ENCODE measurements around a stretch of chr12.

DNA sequence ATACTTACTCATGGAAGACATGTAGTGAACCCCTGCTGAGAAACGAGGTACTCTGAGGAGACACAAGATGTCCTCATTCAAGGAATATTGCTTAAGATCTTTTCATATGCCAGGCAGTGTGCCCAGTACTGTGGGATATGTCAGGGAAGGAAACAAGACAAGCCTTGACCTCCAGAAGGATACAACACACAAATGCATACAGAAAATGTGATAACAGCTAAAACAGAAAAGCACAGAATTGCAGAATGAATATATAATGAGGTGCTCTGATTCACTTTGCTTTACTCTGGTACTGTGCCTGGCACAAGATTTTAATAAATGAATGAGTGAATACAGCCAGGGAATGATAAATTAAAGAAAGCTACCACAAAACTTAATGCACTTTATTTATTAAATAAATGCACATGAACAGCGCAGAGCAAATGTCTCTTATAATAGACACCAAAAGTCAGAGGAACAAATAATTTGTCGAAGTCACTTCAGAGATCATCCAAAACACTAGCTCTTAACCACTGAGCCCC, 75.7 kb downstream of the TMTC1 start:
- PRO-cap = no peak

DNA sequence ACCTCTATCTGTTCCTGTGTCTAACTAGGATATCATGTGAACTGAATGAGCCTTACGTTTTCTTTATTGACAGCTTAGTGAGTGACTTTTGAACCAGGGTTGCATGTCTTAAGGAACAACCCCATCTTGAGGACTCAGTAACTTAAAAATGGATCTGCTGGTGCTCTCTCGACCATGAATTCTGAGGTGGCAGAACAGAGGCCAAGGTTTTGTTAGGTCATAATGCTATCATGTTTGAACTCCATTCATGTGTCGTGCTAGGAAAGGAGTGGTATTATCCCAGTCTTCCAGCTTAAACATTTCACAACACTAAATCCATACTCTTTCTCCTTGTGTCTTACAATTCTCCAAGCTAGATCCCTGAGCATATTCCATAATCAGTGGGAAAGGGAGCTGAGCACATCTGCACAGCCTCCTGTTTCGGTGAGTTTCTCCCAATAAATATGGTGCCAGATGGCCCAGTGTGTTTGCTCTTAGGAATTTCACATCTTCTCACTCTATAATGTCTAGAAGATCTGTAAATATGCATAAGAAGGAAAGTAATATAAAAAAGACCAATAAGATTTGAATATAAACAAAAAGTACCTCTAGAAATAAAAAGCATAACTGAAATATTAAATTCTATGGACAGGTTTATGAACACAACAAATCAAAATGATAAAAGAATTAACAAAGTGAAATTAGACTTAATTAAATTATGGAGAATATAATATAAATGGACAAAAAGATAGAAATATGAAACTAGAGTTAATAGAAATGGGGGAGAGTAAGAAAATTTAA, 63.6 kb downstream of the TMTC1 start:
- PRO-cap = no peak

DNA sequence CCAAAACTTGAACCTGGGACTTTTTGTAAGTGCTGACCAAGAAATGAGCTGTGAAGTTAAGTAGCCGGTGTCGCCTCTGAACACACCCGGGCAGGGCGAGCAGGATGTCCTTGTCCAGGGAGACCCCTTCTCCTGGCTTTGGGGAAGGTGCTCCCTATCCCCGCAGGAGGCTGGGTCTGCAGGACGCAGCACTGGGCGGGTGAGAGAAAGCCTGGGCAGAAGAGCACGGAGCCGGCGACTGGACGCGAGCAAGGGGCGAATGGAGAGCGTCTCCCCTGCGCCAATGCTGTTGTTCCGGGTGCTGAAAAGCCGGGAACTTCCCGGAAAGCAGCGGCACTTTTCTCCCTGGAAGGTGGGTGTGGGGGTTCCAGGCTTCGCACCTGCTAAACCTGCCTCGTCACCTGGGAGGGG, 417.0 kb upstream of the TMTC1 start:
- PRO-cap = no peak

- PRO-cap = no peak
These were observed 29.4 kb upstream of the SINHCAF start for GRCh38 chr12:31355410-31355774.

DNA sequence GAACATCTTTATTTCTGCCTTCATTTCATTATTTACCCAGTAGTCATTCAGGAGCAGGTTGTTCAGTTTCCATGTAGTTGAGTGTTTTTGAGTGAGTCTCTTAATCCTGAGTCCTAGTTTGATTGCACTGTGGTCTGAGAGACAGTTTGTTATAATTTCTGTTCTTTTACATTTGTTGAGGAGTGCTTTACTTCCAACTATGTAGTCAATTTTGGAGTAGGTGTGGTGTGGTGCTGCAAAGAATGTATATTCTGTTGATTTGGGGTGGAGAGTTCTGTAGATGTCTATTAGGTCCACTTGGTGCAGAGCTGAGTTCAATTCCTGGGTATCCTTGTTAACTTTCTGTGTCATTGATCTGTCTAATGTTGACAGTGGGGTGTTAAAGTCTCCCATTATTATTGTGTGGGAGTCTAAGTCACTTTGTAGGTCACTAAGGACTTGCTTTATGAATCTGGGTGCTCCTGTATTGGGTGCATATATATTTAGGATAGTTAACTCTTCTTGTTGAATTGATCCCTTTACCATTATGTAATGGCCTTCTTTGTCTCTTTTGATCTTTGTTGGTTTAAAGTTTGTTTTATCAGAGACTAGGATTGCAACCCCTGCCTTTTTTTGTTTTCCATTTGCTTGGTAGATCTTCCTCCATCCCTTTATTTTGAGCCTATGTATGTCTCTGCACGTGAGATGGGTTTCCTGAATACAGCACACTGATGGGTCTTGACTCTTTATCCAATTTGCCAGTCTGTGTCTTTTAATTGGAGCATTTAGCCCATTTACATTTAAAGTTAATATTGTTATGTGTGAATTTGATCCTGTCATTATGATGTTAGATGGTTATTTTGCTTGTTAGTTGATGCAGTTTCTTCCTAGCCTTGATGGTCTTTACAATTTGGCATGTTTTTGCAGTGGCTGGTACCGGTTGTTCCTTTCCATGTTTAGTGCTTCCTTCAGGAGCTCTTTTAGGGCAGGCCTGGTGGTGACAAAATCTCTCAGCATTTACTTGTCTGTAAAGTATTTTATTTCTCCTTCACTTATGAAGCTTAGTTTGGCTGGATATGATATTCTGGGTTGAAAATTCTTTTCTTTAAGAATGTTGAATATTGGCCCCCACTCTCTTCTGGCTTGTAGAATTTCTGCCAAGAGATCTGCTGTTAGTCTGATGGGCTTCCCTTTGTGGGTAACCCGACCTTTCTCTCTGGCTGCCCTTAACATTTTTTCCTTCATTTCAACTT, 37.2 kb downstream of the DENND5B start:
- PRO-cap = no peak

- PRO-cap = no peak
These were observed 2.8 kb downstream of the DENND5B start for GRCh38 chr12:31587896-31588743.

DNA sequence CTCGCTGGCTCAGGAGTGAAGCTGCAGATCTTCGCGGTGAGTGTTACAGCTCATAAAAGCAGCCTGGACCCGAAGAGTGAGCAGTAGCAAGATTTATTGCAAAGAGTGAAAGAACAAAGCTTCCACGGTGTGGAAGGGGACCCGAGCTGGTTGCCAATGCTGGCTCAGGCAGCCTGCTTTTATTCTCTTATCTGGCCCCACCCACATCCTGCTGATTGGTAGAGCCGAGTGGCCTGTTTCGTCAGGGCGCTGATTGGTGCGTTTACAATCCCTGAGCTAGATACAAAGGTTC, 12.7 kb upstream of the H3-5 start:
- PRO-cap = no peak

GRCh38 chr12:31832980-31833541, 41.0 kb upstream of the H3-5 start:
- PRO-cap = no peak

DNA sequence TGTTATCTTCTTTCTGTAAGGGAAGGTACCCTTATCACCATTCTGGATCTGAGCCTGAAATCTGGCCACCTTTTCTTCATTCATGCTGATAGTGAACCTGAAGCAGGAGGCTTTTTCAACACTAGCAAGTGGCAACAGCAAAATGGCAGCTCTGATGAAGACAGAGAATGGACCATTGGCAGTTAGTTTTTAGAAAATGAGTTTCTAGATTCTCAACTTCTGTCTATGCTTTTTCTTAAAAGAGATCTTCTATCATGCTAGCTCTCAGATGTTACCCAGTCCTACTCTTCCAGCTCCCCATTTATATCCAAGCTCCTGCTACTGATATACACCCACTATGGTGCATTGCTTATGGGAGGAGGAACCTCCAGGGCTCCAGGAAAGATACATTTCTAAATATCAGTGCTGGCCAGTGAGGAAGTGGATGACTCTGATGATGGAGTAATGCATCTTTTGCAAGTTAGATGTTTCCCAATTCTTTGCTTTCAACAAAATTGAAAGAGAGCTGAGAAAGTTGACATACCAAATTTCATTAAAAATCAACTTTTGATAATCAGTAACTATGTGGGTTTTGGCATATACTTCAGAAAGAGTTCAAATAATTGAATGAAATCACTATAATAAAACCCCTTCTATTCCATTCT, 61.3 kb upstream of the H3-5 start:
- PRO-cap = no peak

GRCh38 chr12:31959970-31960570, 855 bp downstream of the RESF1 start:
- PRO-cap = no peak

DNA sequence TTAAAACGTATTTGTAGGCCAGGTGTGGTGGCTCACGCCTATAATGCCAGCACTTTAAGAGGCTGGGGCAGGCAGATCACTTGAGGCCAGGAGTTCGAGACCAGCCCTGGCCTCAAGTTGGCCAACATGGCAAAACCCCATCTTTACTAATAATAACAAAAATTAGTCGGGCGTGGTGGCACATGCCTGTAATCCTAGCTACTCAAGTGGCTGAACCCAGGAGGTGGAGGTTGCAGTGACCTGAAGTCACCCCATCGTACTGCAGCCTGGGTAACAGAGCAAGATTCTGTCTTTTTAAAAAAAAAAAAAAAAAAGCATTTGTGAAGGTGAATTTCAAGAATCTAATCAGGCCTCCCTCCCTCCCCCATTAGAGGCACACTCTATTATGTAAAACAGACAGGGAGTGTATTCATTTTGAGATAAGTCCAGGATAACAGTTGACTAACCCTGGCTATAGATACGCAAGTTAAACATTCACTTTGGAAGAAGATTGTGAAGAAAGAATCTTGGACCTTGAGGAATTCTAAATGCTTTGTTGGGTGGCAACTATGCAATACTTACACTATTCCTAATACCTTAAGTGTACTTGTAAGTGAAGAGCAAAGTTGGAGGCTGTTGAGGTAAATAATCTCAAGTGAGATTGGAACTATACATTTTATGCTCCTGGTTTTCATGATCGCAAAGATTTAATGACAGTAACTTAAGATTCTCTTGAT, 2.9 kb downstream of the RESF1 start:
- PRO-cap = no peak

DNA sequence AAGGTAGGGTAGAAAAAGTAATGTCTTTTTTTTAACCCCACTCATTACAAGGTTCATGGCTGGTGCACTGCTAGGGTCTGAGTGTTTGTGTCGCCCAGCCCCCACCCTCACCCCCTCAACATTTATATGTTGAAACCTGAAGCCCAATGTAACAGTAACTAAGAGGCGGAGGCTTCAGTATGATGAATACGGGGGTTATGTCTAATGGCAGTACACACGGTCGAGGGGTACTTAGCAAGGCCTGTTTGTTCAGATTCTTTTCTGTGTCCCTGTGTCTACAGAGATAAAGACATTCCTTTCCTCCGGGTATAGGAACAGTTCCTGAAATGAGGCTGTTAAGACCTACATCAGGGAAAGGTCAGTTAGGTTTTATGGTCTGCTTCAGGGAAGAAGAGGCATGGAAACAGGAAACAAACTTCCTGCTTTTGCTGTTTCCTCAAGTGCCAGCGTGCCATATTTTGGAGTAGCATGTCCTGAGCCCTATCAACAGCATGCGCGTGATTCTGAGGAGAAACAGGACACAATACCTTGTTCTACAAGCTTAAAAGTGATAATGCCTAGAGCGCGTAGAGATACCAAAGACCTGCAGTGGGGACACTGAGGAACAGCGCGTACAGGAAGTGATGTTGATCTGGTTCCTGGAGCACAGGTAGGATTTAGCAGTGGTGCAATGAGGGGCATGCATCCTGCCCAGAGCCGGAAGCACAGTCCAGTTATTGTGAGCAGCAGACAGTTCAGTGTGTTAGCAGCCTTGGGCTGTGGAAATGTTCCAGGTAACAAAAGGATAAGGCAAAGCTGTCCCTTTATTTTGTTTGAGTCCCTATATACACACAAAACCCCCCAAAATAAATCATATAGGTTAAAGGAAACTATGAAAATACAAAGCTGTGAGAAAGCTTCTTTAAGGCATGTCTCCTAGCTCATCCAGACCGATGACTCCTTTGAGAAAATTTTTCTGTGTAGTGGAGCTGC, 47.2 kb downstream of the FGD4 start:
- PRO-cap = no peak

DNA sequence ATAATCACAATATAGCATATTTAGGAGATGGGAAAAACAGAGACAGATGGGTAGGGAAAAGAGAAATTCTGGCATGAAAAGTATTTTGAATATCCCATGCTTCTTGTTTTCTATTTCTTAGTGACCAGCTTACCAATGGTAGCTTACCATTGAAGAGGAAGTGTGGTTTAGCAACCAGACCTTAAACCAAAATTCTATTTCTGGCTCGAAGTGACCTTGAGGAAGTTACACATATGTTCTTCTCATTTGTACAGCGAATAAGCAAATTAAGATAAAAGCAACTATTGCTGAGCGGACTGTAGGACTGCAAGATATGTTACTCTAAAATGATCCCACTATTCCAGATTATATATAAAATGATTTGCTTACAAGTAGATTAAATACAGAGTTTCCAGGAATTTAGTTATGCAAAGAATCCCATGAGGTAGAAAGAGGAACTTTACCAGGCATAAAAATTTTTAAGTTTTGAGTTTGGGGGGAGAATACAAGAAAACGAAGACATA, 82.9 kb downstream of the FGD4 start:
- PRO-cap = no peak

DNA sequence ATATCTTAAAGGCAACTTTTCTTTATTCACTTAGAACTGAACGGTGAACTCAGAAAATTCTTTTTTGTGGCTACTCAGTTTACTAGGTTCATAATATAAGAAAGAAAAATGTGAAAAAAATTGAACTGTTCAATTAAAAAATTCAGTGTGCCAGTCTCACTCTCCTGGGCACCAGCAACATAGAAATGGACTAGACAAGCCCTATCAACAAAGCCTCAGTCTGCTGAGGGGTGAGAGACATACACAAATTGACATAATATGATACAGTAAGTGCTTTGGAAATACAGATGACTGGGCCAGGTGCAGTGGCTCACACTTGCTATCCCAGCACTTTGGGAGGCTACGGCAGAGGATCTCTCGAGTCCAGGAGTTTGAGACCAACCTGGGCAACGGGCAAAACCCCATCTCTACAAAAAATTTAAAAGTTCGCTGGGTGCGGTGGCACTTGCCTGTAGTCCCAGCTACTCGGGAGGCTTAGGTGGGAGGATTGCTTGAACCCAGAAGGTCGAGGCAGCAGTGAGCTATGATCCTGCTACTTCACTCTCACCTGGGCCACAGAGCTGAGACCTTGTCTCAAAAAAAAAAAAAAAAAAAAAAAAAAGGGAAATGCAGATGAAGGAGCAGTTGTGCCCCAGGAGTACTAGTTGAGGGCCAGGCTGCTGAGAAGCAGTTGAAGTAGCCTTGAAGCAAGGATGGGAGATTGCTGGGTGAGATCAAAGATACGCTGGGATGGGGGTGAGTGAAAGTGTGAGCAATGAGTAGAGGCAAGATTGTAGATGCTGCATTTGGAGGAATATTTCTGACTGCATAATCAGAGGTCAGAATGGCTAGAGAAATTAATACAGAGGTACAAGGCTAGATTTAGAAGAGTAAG, 93.6 kb upstream of the DNM1L start:
- PRO-cap = no peak

DNA sequence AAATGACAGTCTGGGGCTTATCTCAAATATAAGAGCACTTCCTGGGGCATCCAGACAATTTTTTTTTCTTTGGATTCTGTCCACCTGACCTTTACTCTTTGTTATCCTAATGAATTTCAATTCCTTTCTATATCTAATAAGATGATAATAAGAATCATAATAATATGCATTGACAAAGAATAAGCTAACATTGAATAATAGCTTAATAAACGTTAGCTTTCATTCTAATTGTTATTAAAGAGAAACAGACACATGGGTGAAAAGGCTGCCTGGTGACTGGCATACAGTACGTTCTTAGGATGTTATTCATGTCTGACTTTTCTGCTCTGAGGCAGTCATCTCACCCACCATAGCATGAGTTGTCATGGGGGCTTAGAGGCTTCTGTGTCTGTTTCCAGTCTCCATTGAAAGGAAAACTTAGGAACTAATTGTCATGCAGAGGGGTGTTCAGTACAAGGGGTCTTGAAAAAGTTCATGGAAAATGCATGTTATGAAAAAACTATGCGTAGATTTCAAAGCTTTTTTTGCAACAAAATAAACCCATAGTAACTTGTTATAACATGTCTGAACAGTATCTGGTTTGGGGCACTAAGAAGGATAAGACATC, 66.1 kb upstream of the DNM1L start:
- PRO-cap = no peak

- PRO-cap = no peak
These were observed 603 bp upstream of the YARS2 start for GRCh38 chr12:32756222-32756777.

GRCh38 chr12:34030330-34031104, 8.2 kb downstream of the ALG10 start:
- PRO-cap = no peak

DNA sequence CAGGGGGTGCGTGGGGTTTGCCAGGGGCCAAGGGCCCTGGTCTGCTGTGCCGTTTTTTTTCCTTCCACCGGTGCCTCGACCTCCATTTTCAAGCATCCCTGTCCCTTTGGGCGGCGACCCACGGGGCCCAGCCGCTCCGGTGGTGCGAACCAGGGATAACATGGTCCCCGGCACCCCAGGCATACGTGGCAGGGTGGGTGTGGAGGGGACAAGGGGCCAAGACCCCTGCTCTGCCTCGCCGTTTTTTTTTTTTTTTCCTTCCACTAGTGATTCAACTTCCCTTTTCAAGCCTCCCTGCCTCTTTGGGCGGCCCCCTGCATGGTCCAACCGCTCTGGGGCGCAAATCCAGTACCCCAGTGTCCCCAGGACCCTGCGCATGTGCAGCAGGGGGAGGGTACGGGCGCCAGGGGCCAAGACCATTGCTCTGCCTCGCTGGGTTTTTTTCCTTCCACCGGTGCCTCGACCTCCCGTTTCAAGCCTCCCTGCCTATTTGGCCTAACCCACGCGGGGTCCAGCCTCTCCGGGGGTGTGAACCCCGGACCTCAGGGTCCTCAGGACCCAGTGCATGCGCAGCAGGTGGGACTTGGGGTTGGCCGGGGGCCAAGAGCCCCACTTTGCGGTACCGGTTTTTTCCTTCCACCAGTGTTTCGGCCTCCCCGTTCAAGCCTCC, 327.0 kb downstream of the ALG10 start:
- PRO-cap = no peak

DNA sequence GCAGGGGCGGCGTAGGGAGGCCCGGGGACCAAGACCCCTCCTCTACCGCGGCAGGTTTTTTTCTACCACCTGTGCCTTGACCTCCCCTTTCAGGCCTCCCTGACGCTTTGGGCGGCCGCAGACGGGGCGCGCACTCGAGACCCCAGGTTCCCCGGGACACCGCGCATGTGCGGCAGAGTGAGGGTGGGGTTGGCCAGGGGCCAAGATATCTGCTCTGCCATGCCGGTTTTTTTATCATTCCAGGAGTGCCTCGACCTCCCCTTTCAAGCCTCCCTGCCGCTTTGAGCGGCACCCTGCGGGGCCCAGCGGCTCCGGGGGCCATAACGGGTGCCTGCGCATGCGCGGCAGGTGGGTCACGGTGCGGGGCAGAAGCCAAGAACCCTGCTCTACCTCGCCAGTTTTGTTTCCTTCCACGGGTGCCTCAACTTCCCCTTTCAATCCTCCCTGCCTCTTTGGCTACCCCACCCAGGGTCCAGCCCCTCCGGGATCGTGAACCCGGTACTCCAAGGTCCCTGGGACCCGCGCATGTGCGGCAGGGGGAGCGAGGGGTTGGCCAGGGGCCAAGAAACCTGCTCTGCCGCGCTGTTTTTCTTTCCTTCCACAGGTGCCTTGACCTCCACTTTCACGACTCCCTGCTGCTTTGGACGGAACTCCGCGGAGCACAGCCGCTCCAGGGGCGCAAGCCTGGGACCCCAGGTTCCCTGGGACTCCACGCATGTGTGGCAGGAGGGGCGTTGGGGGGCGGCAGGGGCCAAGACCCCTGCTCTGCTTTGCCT, 328.2 kb downstream of the ALG10 start:
- PRO-cap = no peak

- PRO-cap = no peak
These were observed 67.1 kb downstream of the CPNE8 start for GRCh38 chr12:38838266-38838654.

Measured in mesothelial cell of epicardium (in vitro differentiated cells).